Parietal lobe (tissue), 2 donors: ENCODE measurements around a stretch of chr13.

DNA sequence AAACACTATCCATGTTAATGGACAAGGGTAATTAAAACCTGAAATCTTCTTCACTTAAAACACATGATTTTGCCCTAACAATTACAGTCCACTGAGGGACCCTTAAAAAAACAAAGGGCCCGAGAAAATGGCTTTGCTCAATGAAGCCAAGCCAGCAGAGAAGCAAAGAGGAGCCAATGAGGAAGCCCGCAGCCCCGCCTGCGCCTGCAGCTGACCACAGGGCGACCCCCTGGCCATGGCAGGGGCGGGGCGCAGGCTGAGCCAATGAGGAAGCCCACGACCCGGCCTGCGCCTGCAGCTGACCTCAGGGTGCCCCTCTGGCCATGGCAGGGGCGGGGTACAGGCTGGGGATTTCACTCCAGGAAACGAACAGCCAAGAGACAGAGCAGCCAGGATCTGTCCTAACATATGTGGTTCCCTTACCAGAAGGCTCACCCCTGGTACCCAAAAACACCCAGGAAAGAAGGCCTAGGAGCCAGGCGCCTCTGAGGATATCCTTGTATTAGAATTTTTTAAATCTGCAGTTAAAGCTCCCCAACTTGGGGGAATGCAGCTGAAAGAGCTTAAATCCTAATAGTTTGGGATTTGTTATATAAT lies 101.4 kb downstream of the STK24 start:
- RAMPAGE, long total RNA = no peak

DNA sequence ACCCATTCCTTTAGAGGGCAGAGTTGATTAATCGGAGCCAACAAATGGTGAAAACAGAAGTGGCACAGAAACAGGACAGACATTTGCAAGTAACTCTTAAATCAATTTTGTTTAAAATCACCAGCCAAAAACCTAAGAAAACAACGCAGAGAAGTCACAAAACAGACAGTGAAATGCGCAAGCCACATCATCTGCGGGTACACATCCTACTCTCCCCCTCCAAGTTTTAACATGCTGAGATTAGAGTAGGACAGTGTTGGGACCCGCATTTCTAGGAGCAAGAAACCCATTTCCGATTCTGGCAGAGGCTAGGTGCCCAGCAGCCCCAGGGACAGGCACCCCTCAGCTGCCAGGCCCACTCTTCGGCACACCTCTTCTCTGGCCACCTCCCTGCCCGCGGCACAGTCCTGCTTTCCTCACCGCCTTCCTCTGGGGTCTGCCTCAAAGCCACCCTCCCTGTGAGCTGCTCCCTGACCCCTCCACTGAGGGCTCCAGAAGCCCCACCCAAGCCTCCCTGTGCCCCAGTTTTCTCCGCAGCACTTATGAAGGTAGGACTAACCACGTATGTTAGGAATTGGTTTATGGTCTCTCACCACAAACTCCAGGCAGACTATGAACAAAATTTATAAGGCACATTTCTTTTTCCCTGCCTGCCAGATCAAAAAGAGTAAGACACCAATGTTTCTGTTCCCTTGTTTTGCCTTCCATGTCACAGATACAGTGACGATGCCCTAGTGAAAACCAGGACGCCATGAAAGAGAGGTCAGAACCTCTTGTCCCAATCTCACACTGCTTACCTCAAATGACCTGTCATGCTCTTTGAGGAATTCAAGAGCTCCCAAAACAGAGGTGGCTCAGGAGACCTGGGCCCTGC lies 79.9 kb downstream of the STK24 start:
- RAMPAGE, long total RNA = no peak

DNA sequence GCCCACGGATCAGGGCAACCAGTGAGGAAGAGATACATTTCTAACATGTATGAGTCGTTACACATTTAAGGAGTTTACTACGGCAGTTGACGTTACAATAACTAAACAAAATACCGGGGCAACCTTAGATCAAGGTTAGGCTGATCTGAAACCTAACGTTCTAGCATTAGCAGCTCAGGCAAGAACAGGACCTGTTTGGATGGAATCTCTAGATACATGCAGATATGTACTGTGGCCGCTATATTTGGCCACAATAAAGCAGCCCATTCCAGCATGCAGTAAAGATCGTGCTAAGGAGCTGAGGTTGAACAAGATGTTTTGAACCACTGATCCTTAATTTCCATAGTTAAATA lies 60.2 kb downstream of the STK24 start:
- RAMPAGE, long total RNA = no peak

GRCh38 chr13:98527402-98527768 lies 49.5 kb downstream of the STK24 start:
- RAMPAGE, long total RNA = no peak

- RAMPAGE, long total RNA = no peak
These were observed 42.4 kb downstream of the STK24 start for GRCh38 chr13:98534306-98535103.

- RAMPAGE, long total RNA = no peak
These were observed 19.6 kb downstream of the STK24 start for GRCh38 chr13:98557260-98557809.

DNA sequence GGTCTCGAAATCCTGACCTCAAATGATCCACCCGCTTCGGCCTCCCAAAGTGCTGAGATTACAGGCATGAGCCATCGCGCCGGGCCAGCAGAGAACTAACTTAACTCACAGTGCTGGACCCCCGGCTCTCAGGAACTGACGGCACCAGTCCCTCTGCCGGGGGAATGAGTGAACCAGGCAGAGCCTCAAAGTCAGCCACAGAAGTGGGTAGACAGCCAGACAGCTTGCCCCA lies 8.8 kb downstream of the STK24 start:
- RAMPAGE, long total RNA = no peak

- RAMPAGE, long total RNA = no peak
These were observed 657 bp upstream of the STK24 start for GRCh38 chr13:98577179-98578349.

DNA sequence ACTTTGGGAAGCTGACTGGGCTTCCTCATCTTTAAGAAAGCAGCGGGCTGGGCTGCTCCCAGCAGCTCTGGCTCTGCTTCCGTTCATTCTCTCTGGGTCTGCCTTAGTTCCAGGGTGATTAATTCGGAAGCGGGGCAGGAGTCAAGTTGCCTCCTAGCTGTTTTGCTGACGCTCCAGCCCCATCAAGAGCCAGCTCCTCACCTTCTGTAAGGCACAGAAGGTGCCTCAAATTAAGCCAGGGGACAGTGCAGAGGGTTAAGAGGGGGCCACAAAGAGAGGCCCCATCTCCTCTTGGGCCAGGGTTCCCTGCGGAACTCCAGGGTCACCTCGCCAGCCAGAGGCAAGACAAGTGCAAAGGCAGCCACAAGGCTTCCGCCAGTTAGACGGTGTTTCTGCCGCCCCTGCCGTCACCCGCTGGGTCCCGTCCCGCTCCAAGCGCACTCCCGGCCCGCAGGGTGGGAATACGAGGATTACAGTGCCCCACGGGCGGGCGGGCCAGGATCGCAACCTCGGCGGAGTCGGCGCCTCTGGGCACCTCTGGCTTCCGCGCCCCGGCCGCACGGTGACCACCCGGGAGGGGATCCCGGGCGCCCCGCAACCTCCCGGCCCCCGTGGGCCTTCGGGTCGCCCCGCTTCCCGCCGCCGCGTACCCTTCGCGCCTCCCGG lies 483 bp downstream of the SLC15A1 start:
- RAMPAGE, long total RNA = no peak

DNA sequence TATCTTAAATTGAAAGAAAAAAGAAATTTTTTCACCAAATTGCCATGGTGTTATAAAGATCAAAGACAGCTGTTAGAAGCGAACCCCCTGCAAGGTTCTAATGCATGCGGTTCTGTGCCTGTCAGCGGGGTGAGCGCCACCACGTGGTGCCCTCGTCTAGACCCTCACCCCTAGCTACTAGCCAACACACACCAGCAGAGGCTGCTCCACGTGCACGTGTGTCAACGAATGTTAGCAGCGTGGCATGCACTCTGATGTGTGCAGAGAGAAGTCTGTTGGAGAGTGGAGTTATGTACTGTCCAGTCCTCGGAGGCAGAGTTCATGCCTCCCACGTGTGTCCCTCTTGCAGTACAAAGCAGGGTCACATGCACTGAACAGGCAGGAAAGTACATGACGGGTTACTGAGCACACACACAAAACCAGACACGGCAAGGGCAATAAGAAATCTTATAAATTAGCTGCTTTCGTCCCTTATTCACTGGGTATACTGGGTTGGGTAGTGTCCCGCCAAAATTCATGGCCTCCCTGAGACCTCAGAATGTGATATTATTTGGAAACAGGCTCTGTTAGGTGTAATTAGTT lies 75.0 kb upstream of the SLC15A1 start:
- RAMPAGE, long total RNA = no peak

DNA sequence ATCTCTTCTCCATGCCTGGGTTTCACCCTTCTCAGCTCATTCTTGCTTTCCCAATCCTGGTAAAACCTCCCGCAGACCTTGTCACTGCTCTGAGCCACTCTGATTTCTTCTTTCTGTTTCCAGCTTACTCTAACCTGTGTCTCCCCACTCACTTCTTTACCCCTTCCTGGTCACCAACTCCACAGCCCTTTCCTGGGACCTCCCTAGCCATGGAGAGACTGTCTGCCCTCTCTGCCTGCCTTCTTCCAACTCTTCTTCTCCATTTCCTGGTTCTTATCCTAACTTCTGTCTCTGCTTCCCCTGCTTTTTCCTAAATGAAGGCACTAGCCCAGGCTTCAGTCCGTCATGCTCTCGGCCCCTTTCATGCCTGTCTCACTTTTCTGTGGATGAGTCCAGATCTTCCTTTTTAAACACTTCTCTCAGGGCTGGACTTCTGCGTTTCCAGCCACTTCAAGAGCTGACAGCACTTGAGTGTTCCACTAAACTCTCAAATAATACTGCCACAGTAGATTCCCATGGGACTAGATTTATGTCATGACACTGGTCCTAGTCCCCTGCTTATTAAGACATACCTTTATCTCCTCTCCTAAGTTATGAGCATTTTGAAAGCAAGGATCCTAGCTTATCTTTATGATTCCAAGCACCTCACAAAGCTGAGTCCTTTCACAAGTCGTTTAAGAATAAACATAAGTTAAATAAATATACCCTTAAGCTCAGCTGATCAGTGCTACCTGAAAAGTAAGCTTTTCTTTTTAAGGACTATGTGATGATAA lies 31.0 kb downstream of the DOCK9 start:
- RAMPAGE, long total RNA = no peak

DNA sequence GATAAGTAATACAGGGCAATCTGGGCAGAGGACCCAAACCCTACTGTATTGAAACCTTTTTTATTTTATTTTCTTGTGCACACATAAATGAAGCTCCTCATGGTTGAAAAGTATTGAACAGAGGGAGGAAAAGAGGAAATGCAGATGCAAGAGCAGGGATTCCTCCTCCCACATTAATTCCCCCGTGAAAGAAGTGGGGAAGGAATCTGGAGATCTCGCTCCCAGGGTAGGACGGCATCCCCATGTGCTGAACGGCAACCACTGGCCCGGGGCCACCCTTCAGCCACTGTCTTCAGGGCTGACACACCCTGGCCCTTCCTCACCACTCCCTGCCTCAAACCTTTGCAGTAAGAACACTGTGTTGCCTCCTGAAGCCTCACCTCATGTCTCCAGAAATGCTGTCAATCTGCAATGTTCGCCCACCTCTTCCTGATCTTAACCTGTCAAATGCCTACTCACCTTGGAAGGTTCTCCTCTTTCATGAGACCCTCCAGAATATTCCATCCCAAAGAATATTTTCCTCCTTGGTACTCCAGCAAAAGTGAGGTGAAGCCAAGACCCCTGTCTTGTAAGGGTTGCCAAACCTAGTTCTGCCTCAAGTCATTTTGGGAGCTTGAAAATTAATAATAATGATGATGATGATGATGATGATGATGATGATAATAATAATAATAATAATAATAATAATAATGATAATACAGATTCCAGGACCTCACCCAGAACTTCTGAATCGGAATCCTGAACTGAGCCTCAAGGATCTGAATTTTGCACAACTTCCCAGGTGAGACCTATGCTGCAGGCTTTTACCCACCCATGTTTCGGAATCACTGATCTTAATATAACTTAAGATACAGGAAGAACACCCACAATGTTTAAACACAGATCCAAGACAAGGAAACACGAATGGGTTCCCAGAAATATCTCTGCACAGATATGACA lies 11.1 kb upstream of the DOCK9 start:
- RAMPAGE, long total RNA = no peak

- RAMPAGE, long total RNA = no peak
These were observed 87.7 kb upstream of the DOCK9 start for GRCh38 chr13:99065368-99066226.

- RAMPAGE, long total RNA = no peak
These were observed 23.5 kb upstream of the GPR18 start for GRCh38 chr13:99281296-99282404.

DNA sequence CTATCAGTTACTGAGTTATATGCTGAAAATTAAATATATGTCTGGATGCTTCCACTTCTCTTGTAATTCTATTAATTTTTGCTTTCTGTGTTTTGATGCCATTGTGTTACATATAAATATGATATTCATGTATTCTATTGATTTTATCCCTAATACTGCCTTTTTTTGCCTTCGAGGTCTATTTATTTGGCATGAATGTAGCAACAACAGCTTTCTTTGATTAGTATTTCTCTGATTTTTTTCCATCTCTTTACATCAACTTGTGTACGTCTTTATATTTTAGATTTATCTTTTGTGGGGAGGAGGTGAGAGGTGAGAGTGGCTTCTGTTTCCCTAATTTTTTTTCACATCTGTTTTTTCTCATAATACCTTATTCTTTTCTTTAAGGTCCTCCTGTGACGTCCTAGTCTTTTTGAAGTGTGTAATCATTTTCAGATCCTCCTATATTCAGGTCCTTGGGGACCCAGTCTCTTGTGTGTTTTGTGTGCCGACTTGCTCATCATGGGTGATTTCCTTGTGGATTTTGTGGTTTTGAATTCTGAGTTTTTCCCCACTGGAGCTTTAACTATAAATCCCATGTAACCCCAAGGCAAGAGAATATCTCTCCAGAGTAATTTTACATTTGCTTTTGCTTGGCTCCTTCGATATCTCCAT lies 58.7 kb upstream of the GPR183 start:
- RAMPAGE, long total RNA = no peak

- RAMPAGE, long total RNA = no peak
These were observed 67.3 kb upstream of the GPR183 start for GRCh38 chr13:99374408-99375023.

GRCh38 chr13:99382200-99383188 lies 75.3 kb upstream of the GPR183 start:
- RAMPAGE, long total RNA = no peak

DNA sequence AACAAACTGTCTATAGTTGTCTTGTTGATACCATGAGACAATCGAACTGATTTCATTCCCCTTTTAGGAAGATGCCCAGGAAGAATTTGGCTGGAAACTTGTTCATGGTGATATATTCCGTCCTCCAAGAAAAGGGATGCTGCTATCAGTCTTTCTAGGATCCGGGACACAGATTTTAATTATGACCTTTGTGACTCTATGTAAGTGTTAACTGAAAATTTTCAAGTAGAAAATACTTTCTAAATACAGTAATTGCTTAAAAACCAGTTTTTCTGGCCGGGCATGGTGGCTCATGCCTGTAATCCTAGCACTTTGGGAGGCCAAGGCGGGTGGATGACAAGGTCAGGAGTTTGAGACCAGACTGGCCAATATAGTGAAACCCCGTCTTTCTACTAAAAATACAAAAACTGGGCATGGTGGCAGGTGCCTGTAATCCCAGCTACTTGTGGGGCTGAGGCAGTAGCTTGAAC lies 42.6 kb downstream of the TM9SF2 start:
- RAMPAGE, long total RNA = no peak

DNA sequence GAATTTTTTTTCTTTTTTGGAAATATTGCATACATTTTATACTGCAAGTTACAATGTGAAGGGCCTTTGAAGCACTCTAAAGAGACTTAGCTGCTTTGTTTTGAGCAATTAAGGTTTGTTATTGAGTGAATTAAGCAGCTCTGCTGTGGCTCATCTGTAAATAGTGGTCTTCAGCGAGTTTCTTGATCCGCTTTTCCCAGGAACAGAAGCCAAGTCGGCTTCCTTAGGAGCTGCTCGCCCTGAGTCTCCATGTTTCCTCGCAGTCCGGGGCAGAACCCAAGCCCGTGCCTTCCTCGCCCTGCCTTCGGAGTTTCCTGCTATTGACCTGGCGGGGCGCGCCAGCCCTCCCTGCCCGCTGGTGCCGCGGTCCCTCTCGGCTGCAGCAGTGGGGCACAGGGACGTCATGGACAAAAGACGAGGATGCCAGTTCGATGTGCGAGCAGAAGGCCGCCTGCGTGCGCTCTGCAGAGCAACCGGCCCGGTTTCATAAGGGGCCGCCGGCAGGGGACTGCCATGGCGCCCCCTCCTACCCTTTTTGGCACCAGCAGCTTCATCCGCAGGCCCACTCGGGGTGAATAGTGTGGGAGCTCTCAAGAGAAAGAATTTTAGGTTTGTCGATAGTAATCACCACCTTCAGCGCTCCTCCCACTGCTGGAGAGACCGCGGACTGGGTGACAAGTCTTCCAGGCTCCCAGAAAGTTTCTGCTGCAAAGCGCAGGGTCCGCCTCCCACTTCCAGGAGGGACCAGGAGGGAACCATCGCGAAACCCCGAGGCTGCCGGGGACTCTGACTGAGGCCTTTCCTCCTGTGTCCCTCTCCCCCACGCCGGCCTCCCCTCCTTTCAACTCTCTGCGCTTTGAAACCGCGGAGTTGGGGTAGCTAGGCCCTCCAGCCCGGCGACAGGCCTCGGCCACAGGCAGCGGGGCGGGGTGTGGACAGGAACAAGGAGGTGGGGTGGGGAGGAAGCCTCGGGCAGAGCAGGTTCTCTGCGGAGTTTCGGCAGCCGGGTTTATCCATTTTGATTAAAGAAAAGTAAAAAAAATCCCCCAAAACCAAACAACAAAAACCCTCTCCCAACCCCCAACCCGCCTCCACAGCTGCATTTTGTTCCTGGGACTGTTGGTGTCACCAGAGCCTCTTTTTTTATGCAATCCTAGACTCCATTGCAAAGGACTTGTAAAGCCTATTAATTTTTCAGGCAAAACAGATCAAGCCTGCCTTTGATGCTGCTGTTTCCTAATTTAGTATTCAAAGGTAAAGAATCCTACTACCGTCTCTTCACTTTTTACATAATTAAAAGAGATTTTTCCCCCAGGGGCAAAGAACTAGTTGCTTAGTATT lies 51.7 kb downstream of the CLYBL start:
- RAMPAGE, long total RNA = no peak

- RAMPAGE, long total RNA = no peak
These were observed 2.3 kb downstream of the ZIC2 start for GRCh38 chr13:99983701-99984409.